Myometrial cell (primary cell): ENCODE measurements around a stretch of chr7.

DNA sequence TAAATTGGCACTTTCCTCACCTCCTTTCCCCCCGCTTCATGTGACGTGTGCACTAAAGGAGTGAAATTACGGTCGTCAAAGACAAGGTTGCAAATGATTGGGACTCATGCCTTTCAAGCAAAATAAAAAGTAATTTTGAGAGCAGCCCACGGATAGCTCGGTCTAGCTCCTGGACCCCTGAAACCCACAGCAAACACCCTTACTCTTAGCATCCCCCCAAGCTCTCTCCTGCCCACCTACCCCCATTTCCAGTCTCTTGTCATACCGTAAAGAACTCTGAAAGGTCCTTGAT lies 90.5 kb downstream of the PLXNA4 start:
- RAMPAGE, long total RNA, result no peak

DNA sequence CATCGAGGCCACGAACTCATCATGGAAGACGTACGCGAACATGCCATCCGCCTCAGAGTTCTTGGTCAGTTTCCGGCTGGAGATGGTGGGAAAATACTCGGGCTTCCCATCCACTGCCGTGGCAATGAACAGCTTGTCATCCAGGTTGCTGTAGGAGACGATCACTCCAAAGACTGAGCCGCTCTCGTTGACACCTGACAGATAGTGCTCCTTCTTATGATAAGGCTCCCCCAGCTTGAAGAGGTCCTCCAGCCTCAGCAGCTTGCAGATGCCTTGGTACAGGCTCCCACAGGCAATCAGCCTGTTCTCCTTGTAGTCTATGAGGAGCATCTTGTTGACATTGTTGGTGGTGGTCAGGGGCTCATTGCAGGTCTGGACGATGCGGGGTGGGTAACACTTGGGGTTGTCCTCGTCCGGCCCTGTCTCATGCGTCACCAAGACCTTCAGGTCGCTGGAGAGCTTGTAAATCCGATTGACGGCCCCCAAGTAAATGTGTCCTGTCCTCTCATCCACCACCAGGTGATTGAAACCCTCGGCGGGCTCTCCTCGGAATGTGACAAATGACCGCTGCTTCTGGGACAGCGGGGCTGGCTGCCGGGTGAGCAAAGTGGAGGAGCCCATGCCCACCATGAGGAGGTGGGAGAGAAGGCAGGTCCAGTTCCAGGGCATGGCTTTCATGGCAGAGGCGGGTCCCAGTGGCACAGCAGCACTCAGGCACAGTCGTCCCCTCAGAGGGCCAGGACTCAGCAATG lies 68.1 kb downstream of the PLXNA4 start:
- RAMPAGE, long total RNA, result no peak

DNA sequence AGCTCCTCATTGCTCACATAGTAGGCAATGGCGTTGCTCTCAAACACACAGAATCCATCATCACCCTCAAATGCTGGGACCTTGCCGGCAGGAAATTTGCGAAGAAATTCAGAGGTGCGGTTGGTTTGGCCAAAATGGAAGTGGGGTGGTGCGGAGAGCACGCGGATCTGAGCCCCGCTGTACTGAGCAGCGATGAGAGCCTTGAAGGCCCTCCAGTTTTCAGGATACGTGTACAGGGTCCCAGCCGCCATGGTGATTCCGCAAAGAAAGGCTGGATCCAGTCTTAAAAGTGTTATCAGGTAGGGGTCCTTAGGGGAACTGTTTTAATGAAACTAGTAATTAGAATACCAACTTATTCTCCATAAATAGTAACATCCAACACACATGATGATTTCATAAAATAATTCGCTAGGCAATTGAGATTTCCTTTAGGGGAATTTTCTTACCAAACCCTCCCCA lies 46.2 kb downstream of the CHCHD3 start:
- RAMPAGE, long total RNA, result no peak

DNA sequence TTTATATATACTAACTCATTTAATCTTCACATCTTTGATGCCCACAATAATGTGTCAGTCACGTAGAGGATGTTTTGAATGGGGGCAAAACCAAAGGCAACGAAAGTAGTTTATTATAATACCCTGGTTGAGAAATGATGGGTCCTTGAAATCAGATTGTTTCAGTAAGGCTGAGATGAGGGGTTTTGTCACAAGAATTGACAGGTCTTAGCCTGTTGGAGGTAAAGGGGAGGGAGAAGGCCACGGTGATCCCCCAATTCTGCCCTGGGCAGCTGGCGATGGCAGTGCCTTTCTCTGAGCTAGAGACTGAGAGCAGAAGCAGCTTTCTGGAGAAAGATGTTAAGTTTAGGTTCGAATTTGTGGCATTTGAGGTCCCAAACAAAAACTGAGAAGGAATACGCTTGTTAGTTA lies 373.2 kb upstream of the LRGUK start:
- RAMPAGE, long total RNA, result no peak

DNA sequence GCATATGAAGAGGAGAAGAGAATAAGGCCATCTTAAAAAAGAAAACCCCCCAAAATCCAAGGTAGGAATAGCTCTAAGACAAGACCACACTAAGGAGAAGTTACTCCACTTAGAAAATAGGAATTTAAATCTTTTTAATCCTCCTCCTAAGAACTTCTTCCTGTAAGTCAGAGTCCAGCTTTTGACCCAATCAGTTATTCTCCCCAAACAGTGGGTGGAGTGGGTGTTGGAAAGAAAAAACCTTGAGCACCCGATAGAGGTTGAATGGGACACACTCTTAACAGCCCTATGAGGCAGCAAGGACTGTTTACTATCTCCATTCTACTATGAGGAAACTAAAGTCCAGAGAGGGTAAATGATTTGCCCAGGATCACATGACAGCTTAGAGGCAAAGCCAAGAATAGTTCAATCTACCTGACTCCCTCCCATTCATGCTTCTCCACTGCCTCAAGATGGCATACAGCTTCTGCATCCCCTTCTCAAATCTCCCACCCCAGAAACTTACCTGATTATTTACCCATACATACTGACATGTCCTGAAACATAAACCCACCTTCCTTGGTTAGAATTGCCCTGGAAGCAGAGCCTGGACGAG lies 57.5 kb upstream of the SLC35B4 start:
- RAMPAGE, long total RNA, result no peak

- RAMPAGE, long total RNA, result no peak
Observed at GRCh38 chr7:134546948-134547350, 2.0 kb upstream of the AKR1B15 start.

DNA sequence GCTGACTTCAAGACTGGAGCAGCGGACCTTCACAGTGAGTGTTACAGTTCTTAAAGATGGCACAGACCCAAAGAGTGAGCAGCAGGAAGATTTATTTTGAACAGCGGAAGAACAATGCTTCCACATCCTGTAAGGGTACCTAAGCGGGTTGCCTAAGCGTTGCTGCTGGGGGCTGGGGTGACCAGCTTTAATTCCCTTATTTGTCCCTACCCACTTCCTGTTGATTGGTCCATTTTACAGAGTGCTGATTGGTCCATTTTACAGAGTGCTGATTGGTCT lies 13.2 kb downstream of the AKR1B15 start:
- RAMPAGE, long total RNA, result no peak

DNA sequence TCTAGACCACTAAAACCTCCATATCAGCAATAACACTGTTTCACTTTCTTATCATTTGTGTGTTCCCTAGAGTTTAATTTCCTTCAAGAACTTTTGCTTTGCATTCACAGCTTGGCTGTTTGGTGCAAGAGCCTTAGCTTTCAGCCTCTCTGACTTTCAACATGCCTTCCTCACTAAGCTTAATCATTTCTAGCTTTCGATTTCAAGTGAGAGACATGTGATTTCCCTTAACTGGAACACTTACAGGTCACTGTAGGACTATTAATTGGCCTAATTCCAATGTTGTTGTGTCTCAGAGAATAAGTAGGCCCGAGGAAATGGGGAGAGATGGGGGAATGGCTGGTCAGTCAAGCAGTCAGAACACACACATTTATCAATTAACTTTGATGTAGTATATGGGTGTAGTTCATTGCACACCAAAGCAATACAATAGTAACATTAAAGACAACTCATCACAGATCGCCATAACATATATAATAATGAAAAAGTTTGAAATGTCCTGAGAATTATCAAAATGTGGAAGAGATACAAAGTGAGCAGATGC lies 10.6 kb upstream of the BPGM start:
- RAMPAGE, long total RNA, result no peak

GRCh38 chr7:134737906-134738311 lies 41.5 kb upstream of the CALD1 start:
- RAMPAGE, long total RNA, result no peak

DNA sequence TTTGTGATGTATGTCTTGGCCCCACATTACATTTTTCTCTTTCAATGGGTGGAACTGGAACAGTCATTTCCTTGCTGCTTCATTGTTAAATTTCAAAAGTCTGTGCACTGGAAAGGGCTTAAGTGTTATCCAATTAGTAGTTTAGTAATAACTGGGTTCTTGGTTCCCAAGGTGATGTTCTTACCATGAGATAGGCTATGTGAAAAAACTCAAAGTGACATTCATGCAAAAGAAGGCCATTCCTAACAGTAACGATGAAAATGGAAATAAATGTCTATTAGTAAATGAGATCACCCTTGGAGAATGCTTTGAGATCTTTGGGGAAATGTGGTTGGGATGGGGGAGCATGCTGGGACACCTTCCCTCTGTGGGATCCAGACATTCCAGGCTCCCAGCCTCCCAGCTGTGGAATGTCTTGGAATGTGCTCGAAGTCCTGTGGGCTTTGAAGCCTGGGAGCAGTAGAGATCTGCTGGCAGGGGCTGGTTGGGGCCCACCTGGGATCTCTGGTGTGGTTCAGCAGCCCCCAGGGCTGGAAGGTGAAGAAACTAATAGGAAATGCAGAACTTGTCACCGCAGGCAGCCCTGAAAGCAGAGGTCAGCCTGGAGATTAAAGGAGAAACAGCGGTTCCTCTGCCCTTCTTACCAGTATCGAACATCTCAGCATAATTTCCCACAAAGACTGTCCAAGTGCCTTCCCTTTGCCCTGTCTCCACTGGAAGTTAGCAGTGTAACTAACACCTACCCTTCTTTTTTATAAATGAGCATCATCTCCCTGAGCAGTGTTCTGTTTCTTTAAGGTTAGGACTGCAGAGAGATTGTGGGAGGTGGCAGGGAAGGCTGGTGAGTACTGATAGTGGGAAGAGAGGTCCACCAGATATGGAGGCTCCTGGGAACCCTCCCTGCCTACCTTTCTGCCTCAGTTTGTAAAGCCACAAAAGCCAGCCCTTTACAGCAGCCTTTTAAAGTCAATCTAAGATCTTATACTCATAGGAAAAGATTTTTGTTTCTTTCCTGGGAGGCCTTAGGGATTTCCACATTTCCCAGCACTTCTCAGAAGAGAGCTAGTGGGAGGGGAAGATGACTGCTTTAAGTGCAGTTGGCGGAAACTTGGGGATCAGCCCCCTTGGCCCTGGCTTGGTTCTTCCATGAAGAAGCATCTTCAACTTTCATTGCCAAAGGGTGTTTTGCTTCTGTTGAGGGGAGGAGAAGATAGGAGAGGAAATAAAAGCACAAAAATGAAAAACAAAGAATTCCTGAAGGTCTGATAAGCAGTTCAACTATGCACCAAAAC lies 36.9 kb upstream of the CALD1 start:
- RAMPAGE, long total RNA, result no peak

DNA sequence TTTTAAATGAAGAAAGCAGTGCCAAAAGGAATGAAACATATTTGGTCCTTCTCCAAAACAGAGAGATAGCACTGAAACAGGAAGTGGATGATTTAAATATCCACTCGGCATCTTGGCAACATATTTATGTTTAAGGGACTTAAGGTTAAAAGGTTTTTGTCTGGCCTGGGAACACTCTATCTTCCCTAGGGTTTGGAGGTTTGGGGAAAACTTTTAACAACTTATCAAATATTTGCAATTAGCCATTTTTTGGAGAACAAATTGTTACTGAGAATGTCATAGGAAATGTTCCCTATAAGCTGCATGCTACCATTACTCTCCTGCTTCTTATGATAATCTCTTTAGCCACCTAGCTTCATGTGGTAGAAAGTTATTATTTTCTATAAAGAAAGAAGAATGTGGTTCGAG lies 32.5 kb downstream of the CALD1 start:
- RAMPAGE, long total RNA, result no peak

GRCh38 chr7:134940818-134942056 lies 45.1 kb upstream of the AGBL3 start:
- RAMPAGE, long total RNA, result no peak

DNA sequence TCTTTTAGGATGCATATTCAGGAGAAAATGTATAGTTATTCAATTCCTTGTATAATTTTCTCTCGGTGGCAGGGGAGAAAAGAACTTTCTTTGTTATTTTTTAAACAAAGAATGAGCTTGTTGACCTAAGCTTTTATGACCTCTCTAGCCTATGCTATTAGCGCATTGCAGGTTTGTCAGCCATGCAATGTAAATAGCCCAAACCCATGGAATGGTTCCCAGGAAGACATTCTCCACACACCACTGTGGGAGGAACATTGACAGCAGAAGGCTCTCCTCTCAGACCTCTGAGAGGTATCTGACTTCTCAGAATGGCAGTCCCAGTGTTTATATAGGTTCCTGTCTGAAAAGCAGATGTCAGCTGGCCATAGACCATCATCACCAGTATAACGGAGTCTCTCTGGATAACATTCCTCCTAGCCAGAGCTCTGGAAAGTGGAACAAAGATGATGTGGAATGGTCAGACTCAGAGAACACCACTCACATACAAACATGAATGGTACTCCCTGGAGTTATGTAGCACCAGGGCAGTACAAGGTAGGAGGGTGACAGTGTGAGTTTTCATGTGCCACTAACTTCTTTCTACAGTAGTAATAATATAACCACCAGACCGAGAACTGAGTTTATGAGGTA lies 19.5 kb upstream of the AGBL3 start:
- RAMPAGE, long total RNA, result no peak

GRCh38 chr7:135150137-135150803 lies 2.4 kb downstream of the TMEM140 start:
- RAMPAGE, long total RNA, result no peak

DNA sequence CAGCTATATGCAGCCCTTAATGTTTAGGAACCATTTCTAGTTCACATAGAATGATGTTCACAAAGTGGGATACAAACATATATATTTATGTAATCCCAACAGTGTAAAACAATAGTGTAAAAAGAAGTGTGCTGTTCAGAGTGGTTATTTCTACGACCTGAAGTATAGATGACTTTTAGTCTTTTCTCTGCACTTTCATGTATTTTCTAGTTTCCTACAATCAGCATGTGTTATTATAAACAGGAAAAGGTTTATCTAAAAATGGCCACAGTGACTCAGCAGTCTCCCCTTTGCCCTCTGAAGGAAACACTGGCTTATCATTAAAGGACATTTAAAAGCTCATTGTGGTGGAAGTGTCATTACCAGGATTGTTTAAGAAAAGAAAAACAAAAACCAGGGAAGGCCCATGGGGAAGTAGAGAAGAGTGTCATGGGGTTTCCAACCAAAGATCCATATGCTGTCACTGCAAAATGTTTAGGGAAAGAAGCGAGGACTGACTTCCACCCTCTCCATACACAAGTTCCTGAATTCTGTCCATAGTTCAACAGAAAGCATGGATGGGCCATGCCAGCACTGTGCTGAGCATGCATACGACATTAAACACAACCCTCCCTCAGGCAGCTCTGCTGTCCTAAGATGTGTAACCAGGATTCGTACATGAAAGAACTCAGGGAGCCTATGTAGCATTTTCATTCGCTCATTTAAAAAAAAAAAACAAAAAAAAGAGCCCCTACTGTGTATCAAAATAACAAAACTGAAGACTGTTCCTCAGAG lies 10.3 kb downstream of the CYREN start:
- RAMPAGE, long total RNA, result no peak

- RAMPAGE, long total RNA, result no peak
Observed at GRCh38 chr7:135178141-135178813, 7.8 kb upstream of the CYREN start.

- RAMPAGE, long total RNA, result no peak
Observed at GRCh38 chr7:135617519-135617896, 44.8 kb upstream of the STMP1 start.

- RAMPAGE, long total RNA, result no peak
Observed at GRCh38 chr7:135757741-135758919, 9.5 kb upstream of the FAM180A start.

DNA sequence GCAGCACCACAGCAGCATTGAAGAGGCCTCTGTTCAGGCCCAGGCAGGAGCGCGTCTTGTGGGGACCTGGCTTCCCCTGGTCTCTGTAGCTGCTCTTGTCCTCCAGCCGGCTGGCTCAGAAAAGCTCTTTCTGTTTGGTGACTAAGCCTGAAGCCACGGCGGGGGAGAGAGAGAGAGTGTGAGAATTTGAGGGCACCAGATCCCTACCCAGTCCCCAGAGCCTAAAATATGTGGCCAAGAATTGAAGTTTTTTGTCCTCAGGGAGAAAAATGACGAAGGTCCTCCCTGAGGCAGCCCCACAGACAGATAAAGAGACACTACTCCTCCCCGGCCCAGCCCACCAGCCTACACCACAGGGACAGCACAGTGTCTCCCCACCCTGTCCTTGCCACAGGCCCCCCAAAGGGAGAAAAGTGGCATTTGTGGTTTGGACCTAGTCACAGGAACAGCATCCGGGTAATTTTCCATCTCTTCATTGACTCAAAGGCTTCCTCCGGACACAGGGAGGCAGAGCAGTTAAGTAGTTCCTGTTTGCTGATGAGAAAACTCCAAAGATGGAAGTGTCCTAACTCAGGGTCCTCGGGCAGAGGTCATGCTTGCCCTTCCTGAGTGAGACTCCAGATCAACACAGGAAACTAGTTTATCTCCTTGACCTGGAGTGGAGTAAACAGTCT lies 13.3 kb upstream of the FAM180A start:
- RAMPAGE, long total RNA, result no peak

DNA sequence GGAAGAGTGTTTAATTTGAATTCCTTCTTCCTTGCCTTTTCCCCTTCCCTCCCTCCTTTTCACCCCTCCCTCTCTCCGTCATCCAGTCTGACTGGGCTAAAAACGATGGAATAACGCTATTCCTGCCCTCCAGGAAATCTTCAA lies 413 bp upstream of the MTPN start:
- RAMPAGE, long total RNA, result no peak